ENCODE measurements around the gene ZNF479.

DNA sequence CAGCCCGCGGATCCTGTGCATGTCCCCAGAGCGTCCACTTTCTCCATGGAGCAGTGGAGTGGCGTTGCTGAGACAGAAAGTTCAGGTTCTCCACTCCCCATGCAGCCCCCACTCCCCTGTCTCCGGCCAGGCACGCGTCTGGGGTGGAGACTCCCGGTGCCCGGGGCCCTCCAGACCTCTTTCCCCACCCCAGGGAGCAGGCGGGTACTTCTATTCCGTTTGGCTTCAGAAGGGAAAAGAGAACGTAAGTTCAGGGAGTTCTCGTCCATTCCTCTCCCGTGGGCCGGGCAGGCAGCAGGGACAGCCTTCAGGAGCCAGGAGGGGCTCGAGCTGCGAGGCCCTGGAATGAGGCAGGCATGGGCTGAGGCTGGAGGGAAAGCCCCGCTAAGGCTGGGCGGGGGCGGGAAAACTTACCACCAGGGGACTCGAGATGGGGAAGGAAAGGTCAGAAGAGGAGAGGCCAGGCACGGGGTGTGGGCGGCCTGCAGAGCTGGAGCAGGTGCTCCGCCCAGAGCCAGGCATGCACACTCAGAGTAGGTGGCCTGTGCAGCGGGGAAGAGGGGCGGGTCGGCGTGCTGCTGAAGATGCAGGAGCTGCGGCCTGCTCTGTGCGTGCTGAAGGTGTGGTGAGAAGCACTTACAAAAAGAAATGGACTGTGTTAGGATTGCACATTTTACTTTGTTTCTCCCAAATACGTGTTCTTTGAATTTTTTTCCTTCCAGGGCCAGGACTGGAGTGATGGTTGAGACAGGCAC lies 60.1 kb downstream of the EGFR start:
- PRO-cap, 7 experiments, result no peak in any of the 7 experiments
- RAMPAGE, long total RNA, 2 experiments, result no peak in any of the 2 experiments

DNA sequence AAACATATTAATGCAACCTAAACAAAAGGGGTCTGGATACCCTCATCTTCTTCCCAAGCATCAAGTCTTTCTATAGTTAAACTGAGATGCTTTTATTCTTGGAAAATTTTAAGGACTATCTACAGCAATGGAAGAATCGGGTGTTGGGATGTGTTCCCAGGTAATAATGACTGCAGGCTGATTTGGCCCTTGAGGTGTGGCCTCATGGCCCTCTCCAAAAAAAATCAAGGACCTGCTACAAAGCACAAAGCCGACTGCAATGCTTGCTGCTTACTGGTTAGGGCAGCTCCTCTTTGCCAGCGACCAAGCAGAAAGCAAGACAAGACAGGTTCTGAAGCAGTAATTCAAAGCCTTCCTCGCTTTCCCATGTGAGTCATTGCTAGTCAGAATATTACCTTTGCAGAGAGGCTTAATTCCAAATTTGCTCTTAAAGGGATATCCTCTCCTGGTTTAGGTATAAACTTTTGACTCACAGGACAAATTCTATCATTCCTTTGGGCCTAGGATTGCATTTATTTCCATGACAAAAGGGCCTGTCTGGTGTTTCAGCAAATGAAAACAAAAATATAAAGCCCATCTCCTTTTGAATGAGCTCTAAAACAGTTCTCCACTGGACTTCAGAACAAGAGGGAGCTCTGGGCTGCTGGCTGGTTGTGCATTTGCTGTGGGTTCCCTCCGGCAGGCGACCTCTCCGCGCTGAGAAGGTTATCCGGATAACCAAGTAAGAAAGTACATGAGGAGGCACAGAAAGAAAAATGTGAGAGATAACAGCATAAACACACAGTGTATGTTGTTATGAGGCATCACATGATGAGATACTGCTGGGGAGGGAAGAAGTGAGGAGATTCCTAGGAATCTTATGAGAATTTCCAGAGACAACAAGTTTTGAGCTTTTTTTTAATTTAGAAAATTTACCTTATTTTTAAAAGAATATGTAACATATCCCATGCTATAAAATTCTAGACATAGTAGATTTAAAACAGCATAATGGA lies 90.7 kb downstream of the EGFR start:
- PRO-cap, 7 experiments, result peak in 3 of 7 experiments; most common plus-strand start position 620 of the sequence (in 2); most common minus-strand start position 759 of the sequence (in 1)
- RAMPAGE, long total RNA, 2 experiments, result no peak in any of the 2 experiments

DNA sequence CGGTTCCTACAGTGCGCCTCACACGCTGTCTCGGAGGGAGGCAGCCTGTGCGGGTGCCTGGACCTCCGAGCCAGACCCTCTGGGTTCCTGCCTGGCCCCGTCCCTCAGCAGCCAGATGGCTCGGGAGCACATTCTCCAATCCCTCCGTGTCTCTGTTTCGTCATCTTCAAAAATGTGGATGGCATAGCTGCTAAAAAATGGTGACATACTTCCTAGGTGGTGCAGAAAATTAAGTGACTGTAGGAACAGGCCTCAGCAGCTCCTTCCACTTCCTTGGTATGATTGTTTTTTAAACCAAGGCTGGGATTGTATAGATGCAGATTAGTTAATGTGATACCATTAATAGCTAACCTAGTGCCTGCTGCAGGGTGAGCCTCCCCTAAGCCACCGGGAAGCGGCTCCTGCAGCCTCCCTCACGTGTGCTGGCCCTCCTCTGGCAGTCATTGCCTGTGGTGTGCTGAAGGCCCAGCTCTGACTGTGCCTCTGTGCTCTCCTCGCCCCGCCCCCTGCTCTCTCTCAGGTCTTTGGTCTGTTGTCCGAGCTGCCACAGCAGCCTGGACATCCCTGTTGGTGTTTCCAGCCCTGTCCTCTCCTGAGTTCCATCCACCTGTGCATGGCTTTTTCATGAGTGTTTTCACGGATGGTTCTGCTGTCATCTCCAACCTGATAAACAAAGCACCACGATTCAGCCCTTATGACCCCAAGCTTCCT lies 126.0 kb downstream of the EGFR start:
- PRO-cap, 7 experiments, result no peak in any of the 7 experiments
- RAMPAGE, long total RNA, 2 experiments, result no peak in any of the 2 experiments

DNA sequence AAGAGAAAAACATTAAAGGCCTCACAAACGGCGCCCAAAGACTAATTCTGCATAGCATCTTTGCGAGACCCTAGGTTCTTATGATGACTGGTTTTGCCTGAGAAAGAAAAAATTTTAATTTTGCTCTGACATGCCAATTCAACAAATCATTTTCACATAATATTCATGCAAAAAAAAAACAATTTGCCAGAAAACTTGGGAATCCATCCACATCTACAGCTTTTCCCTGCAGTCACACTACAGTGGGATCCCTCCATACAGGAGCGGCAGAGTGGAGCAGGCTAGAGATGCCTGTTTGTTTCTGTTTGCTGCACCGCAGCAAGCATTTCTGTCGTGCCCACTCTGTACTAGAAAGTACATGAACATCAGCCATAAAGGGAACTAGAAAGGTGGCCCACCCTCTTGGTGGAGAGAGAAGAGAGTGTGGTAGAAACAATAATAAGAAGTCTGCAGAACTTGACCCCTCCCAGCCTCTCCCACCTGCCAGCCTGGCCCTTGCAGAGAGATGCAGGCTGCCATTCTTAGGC lies 171.6 kb downstream of the EGFR start:
- PRO-cap, 7 experiments, result no peak in any of the 7 experiments
- RAMPAGE, long total RNA, 2 experiments, result no peak in any of the 2 experiments

- PRO-cap, 7 experiments, result no peak in any of the 7 experiments
- RAMPAGE, long total RNA, 2 experiments, result no peak in any of the 2 experiments
Observed at GRCh38 chr7:55475393-55475884, 96.9 kb downstream of the VOPP1 start.

- PRO-cap, 7 experiments, result no peak in any of the 7 experiments
- RAMPAGE, long total RNA, 2 experiments, result no peak in any of the 2 experiments
Observed at GRCh38 chr7:55534952-55535998, 37.0 kb downstream of the VOPP1 start.

DNA sequence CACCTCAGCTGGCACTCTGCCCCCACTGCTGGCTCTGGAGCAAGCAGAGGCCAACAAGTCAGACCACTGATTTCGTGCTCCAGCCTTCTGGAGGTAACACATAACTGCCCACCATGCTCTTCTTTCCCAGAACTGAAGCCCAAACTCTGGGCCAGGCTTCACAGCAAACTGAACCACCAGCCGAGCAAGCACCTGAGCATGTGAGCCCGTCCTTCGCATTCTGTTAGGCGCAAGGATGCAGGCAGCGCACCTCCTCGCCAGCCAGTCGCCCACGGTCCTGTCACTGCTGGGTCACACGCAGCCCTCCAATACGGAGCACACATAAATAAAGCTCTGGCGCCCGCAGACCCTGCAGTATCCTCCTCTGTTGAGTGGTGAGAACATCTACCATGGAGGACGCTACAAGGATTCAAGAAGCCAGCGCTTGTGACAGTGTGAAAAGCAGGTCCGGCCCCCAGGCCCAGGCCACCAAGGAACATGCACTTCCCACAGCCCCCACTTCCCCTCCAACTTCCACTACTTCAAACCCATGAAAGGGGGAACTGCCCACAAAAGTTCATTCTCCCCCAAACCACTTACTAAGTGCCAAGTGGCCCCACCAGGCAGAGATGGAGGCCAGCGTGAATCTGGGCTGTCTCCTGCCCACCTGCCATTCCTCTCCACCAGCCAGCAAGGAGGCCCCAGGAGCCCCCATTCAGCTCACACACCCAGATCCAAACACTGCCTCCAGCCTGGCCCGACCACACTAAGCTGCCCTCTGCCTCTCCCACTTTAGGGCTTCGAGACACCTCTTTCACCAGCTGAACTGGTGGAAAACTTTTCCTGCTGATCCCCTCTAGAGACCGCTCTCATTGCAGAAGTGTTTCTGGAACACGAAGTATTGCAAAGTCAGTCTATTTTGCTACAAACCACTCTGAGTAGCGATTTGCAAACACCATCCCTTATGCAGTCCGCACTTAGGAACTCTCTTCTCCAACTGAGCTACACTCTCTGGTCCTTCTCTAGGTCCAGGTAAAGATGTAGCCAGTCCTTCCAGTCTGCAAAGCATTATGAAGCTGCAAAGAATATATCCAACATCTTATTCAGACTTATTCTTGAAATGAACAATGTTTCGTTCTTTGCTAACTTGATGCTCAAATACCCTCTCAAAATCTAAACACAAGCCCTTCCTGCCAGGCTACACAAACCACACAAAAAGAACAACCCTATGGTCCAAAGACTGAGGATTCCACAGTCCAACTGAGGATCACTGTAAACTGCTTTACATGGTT lies 34.6 kb downstream of the VOPP1 start:
- PRO-cap, 7 experiments, result no peak in any of the 7 experiments
- RAMPAGE, long total RNA, 2 experiments, result no peak in any of the 2 experiments

DNA sequence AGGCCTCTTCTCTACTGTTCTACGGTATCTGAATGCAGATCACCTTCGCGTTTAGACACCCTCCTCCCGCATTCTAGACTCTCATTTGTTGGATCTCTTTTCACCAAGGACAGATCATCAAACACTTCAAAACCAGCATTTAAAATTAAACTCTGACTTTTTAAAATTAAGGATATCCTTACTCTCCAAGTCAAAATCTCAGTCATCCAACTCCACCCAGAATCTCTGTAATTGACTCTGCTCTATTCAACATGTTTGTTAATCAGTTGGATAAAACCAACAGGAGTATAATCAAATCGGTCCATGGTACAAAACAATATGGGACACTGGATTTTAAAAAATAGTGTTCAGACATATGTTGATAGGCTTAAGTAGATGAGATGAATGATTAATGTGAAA lies 7.1 kb downstream of the VOPP1 start:
- PRO-cap, 7 experiments, result no peak in any of the 7 experiments
- RAMPAGE, long total RNA, 2 experiments, result no peak in any of the 2 experiments

DNA sequence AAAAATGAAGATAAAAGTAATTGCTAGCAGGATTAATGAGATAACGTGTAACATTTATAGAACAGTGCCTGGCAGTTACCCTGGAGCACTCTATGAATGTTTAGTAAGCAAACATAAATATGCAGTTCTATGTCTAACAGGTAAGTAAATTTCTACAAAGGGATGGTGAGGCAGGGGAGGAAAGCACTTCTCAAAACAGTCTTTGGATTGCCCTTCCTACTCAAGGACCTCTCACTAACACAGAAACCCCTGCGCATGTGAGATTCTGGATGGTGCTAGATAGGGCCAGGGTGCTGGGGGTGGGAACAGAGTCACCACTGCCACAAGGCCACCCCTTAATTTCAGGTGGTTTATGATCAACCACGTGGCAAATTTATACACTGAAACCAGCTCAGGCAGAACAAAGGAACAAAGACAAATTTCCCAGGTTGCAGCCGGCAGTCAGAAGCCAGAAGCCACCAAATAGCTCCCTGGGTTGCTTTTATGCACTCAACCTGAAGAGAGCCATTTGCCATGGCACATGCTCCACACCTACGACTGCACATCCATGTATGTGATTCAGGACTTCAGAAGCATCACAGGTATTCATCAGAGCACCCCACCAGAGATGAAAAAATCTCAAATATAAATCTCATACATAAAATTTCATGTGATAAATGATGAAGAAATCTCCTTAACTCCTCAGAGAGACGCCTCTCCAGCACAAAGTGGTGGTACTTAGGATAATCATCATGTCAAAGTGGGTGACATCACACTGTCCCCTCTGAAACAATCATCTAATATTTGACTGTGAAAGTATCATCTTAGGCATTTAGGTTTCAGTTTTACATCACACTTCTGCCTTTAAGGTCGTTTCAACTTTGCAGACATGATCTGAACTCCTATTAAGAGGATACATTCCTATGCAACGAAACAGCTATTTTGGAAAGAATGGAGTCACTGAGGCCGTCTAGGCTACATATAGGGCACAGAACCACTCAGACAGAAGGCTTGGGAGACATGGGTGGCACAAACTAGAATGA lies 2.4 kb downstream of the VOPP1 start:
- PRO-cap, 7 experiments, result no peak in any of the 7 experiments
- RAMPAGE, long total RNA, 2 experiments, result no peak in any of the 2 experiments

GRCh38 chr7:55574114-55574728 lies 1.9 kb upstream of the VOPP1 start:
- PRO-cap, 7 experiments, result peak in 6 of 7 experiments; most common plus-strand start chr7:55574276 (in 3); most common minus-strand start chr7:55574174 (in 5)
- RAMPAGE, long total RNA, 2 experiments, result no peak in any of the 2 experiments

DNA sequence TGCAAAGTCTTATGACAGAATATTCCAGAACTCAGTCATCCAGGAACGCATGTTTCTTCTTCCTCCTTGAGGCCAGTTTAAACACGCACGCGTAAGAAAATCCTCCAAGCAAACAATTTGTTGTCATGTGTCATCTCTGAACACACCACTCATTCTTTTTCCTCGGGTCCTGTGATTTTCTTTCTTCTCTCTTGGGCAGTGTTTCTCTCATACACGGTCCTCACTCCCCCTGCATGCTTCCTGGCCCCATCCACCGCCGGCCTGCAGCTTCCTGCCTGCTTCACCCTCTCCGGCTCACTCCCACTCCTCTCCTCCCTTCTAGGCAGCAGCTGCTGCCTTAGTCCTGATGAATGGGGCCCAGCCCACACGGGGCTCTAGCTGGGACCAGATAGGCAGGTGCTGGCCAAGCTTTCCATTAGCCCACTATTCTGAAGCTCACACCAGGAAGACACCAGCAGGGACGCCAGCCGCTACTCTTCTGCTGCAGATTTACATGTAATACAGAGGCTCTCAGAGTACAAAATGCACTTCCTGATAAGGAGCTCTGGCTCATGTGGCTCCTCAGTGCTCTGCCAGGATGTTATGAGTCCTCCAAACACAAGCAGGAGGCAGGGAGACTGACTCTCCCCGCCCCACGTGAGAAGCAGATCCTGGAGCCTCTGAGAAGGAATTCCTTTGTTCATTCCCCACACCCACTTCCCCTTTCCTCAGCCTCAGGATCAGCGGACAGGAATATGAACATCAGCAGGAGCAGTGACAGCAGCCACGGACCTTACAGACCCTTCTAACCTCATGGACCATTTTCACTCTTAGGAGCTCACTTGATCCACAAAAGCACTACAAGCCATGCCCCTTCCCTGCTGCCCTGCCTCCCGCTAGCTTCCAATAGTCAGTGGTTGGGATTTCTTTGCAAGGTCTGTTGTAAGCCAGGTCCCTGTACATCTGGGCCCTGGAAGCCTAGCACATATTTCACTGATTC lies 117.0 kb upstream of the VOPP1 start:
- PRO-cap, 7 experiments, result peak in 6 of 7 experiments; most common plus-strand start position 639 of the sequence (in 3); most common minus-strand start position 584 of the sequence (in 6)
- RAMPAGE, long total RNA, 2 experiments, result start-site peak on the minus strand in 1 of 2 experiments, centred at position 469 of the sequence, 6 reads per replicate

DNA sequence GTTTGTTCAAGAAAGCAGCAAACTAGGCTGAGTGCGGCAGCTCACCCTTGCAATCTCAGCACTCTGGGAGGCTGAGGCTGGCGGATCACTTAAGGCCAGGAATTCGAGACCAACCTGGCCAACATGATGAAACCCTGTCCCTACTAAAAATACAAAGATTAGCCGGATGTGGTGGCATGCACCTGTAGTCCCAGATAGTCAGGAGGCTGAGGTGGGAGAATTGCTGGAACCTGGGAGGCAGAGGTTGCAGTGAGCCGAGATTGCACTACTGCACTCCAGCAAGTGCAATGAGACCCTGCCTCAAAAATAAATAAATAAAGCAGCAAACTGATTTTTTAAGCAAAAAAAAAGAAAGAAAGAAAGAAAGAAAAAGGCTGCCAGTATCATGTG lies 9.5 kb downstream of the NIPSNAP2 start:
- PRO-cap, 7 experiments, result no peak in any of the 7 experiments
- RAMPAGE, long total RNA, 2 experiments, result no peak in any of the 2 experiments

DNA sequence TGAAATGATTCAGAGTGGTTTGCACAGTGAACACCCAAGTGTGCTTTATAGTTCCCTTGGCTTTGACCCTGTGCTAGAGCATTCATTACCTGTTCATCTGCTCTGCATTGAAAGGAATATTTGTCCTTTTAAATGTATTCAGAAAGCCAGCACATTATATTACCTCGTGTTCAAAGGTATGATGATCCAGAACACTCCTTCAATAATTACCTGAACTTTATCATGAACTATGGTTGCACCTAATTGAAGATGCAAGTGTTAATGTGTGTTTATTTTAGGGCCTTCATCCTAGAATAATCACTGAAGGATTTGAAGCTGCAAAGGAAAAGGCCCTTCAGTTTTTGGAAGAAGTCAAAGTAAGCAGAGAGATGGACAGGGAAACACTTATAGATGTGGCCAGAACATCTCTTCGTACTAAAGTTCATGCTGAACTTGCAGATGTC lies 3.8 kb downstream of the CCT6A start:
- PRO-cap, 7 experiments, result no peak in any of the 7 experiments
- RAMPAGE, long total RNA, 2 experiments, result no peak in any of the 2 experiments

GRCh38 chr7:56079951-56080407 lies 12.8 kb downstream of the PHKG1 start:
- PRO-cap, 7 experiments, result peak in 1 of 7 experiments; most common minus-strand start chr7:56080109 (in 1)
- RAMPAGE, long total RNA, 2 experiments, result no peak in any of the 2 experiments

- PRO-cap, 7 experiments, result no peak in any of the 7 experiments
- RAMPAGE, long total RNA, 2 experiments, result no peak in any of the 2 experiments
Observed at GRCh38 chr7:56099369-56100647, 6.5 kb downstream of the CHCHD2 start.

DNA sequence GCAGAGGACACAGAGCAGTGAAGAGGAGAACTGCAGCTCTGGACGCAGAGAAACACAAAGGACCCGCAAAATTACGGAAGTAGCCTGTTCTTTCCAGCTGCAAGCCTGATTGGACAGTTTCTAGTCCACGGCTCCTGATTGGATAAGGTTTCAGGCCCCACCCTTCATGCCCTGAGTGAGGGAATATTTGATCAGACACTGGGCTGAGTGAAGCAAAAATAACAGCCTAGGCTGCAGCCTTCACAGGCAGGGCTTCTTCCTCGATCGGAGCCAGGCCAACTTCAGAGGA lies at the start of gene ZNF479:
ZNF479 (minus strand) TSS at position 60 of the 289 bp plus-strand sequence.
- PRO-cap, 7 experiments, result no peak in any of the 7 experiments
- RAMPAGE, long total RNA, 2 experiments, result no peak in any of the 2 experiments

DNA sequence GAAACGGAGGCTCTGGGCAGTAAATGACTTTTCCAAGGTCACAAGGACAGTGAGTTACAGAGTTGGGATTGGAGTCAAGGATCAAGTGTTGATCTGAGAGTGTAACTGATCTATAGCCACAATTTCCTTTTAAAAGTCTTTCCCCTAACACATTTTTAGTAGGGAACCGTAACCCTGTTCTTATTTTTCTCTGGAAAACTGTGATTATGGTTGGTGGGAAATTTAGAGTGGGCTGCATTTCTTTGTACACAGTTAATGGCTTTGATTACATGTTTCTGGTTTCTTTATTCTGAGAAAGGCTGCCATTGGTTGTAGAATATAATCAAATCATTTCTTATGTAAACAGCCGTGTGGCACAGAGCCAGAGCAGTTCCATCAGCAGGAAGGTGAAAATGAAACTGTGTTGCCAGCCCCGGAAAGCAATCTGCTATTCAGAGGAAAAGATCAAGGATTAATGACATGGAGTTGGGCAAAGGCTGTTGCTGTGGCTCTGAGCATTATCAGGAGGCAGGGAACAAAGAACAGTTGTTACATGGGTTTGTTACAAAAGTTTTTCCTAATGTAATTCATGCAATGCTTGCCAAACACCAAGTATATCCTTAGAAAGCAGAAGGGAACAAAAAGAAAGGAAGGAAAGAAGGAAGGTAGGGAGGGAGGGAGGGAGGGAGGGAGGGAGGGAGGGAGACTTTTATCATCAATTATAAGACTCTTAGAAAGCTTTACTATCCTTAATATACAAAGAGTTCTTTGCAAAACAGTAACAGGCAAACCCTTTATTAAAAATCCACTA lies 74.2 kb upstream of the ZNF716 start:
- PRO-cap, 7 experiments, result no peak in any of the 7 experiments
- RAMPAGE, long total RNA, 2 experiments, result no peak in any of the 2 experiments

- PRO-cap, 7 experiments, result no peak in any of the 7 experiments
- RAMPAGE, long total RNA, 2 experiments, result no peak in any of the 2 experiments
Observed at GRCh38 chr7:61081606-61081908, 2917.1 kb upstream of the ZNF722 start.

- PRO-cap, 7 experiments, result peak in 7 of 7 experiments; most common plus-strand start chr7:63925860 (in 4); most common minus-strand start chr7:63926071 (in 7)
- RAMPAGE, long total RNA, 2 experiments, result no peak in any of the 2 experiments
Observed at GRCh38 chr7:63925517-63926191, 73.0 kb upstream of the ZNF722 start.

DNA sequence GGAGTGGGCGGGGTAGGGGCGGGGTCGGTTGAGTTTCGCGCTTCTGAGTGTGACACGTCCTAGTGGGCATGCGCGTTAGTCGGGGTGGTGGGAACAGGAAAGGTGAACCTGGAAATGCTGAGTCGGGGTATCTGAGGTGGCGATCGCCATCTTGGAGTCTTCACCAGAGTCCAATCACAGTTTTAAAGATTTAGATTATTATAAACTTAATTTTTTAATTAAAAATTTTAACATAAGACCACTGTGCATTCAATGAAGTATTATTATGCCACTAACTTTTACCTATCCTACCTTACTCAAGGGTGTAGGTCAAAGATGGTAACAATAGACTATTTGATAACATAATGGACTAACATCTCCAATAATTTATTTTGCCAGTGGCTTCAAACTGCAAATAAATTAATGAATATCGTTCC lies 45.8 kb downstream of the ZNF138 start:
- PRO-cap, 7 experiments, result no peak in any of the 7 experiments
- RAMPAGE, long total RNA, 2 experiments, result no peak in any of the 2 experiments